LUHMES (cell line): ENCODE data around the genes ALKBH3, PRDM11 and LARGE2.

- PRO-cap = no peak
Observed at GRCh38 chr11:43464261-43464963, 105.7 kb downstream of the TTC17 start.

DNA sequence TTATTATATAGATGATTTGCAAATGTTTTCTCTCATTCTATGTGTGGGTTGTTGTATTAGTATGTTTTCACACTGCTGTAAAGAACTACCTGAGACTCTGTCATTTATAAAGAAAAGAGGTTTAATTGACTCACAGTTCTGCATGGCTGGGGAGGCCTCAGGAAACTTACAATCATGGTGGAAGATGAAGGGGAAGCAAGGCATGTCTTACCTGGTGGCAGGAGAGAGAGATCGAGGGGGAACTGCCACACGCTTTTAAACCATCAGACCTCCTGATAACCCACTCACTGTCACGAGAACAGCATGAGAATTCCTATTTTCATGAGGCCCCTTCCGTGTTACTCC lies 55.1 kb downstream of the HSD17B12 start:
- PRO-cap = no peak

GRCh38 chr11:43880386-43881323 lies at the start of gene ALKBH3:
ALKBH3 (plus strand) TSS chr11:43880831.
- PRO-cap = bidirectional peak, plus-strand start at chr11:43880848, minus-strand start at chr11:43880692

DNA sequence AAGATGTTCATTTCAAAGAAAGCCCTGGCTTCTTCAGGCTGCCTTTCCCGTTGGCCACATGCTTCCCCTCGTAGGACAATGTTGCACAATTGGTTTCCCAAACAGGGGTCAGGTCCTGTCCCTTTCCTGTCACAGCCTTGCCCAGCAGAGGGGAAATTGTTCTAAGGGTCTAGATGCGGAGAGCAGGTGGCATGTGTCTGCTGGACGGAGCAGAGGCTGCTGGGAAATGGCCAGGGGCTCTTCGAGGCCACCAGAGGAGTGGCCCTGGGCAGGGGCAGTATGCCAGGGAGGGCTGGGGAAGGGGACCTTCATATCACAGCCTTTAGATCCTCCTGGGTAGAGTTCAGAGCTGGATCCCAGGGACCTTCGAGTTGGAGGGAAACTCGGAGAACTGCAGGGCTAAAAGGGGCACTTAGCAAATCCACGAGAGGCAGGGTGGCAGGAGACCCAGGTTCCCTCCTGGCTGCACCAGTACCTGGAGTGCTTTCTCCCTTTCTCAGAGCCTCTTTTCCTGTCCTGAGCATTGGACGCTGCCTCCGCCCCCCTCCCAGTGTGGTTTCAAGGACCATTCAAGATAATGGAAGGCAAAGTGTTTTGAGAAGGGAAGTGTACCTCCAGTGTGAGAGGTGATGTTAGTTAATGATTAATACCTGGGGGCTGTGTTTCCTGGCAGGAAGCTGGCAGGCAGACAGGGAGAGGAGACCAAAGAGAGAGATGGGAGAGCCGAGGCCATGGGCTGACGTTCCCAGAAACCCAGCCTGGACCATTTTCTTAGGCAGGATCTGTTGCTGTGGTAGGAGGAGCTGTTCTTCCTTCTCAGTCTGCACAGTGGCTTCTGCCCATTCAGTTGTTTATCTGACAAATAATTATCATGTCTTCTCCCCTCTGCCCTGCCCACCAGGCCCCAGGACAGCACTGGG lies 42.5 kb downstream of the C11orf96 start:
- PRO-cap = no peak

DNA sequence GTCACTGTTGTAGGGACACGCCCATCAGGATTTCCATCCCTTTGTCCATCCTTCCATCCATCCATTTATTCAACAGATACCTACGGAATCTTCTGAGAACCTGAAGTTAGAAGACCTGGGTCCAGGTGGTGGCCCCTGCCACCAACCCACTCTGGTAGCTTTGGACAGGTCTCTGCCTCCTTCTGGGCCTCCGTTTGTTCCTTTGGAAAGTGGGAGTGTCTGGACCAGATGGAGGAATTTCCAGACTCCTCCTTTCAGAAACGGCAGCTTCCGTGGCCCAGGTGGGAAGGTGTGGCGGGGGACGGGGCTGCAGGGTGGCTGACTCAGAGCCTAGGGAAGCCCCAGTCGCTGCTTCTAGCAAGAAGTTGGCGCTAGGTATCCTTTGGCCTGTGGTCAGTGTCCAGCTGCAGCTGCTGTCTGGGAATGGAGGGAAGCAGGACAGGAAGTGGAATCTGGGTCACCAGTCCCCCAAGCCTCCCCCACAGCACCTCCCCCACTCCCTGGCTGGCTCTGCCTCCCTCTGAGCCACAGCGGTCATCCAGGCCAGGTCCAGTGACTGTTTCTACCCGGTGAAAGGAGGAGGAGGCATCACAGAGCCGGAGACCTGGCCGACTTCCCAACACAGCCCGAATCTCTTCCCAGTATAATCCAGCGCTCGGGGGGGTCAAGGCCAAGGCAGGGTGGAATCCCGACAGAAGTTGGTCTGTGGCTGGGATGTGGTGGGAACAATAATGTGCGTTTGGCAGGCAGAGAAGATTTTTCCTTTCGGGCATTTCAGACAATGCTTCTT lies 44.9 kb downstream of the C11orf96 start:
- PRO-cap = no peak

- PRO-cap = no peak
Observed at GRCh38 chr11:43993259-43993728, 50.9 kb downstream of the C11orf96 start.

GRCh38 chr11:44634144-44635119 lies 69.0 kb downstream of the CD82 start:
- PRO-cap = no peak

GRCh38 chr11:44731957-44732552 lies 5.3 kb downstream of the TSPAN18 start:
- PRO-cap = no peak

- PRO-cap = no peak
Observed at GRCh38 chr11:45024300-45024600, 73.6 kb upstream of the TP53I11 start.

DNA sequence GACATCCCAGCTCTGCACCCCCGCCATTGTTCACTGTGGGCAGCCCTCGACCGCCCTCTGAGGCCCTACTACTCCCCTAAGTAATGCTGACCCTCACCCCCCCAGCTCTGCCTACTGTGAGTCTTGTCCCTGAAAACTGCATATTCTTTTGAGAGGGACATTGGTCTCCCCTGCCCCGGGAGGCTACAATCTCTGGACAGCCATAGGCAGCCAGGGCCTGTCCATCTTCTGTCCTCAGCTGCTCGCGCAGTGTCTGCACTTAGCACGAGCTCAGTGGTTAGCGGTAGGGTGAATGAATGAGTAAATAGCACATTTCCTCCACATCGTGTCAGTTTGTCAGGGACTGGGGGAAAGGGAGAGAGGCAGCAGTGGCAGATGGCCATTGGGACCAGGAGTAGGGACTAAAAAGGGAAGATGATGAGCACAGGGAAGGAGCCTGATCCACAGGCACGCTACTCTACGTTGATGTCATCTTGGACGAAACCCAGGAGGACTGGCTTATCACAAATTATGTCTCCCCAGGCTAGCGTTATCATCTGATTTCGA lies 97.7 kb upstream of the PRDM11 start:
- PRO-cap = no peak

DNA sequence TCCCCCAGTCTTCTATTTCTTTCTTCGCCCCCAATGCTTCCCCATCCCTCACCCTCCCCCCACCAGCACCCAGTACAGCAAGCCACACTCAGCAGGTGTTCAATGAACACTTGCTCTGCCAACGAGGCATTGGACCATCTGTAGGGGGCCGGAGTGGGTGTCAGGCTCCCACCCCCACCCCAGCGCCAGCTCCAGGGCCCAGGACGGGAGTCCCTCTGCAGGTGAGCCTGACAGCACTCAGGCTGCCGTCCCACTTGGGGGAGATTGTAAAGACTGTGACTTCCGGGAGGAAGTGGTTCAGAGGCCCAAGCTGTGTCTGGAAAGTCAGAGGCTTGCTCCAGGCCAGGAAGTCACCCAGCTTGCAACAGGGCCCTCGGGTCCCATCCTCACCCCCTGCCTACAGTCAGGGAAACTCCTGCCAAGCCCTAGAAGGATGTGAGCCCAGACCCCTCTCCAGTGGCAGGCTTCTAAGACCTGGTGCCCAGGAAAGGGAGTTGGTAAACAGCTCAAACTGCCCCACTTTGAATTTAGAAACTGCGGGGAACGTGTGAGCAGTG lies 66.3 kb upstream of the PRDM11 start:
- PRO-cap = no peak

- PRO-cap = no peak
Observed at GRCh38 chr11:45083382-45083927, 63.0 kb upstream of the PRDM11 start.

DNA sequence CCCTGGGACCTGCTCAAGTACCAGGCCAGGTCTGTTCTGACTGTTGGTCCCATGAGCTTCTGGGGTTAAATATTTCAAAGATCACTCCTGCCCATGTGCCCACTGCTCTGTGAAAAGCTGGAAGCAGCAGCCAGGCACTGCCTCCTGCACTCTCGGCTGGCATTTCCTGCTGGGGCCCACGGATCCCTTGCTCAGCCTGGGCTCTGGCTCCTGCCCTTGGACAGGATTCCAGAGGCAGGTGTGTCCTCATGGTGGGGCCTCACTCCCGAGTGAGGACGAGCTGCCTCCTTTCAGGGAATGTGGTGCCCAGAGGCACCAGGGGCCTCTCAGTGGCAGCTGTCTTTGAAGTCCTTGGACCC lies 38.1 kb upstream of the PRDM11 start:
- PRO-cap = no peak

DNA sequence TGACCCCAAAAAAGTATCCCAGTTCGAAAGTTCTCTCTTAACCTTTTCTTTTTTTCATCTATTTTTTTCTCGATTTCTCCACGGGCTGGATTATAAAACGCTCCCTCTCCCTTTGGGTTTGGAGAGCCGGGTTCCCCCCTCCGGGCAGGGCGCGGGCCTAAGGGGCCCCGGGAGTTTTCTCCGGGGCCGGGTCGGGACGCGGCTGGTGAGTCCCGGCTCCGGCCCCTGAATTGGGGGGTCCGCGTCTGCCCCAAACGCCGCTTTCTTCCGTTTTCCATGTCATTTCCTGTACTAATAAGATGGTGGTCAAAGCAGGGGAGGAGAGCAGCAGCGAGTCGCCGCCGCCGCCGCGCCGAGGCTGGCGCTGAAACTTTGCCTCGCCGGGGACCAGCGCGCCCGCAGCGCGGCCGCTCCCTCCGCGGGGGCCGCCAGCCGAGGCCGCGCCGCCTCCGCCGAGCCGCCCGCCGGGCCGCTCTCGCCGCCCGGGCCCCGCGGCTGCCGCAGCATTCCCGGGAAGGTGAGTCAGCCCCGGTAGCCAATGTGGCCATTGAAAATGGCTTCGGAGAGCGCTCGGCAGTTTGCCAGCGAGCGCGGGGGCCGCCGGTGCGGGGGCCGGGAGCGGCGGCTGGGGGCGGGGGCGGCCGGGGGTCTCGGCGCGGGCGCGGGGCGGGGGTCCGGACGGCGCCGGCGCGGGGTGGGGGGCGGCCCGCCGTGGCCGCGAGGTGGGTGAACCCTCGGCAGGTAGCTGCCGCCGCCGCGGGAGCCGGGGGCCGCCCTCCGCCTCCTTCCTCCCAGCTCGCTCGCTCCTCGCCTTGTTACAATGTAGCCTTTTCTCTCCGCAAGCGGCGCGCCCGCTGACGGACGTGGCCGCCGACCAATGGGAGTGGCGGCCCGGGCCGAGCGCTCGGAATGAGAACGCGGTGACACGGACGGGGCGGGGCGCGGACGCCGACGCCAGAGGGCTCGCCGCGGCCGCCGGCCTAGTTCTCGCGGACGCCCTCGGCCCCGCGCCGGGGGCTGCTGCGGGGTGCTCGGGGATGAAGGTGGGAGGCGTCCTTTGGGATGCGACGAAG lies at the start of gene PRDM11:
TSS of gene PRDM11 (plus strand) at position 279 of the 1,073 bp plus-strand sequence.
- PRO-cap = bidirectional peak, plus-strand start at position 160 of the sequence, minus-strand start outside the sequence; unidirectional peak, plus-strand start at position 332 of the sequence; bidirectional peak, plus-strand start at position 541 of the sequence, minus-strand start at position 350 of the sequence; bidirectional peak, plus-strand start at position 956 of the sequence, minus-strand start at position 857 of the sequence

GRCh38 chr11:45179913-45180535 lies 33.6 kb downstream of the PRDM11 start:
- PRO-cap = no peak

- PRO-cap = no peak
Observed at GRCh38 chr11:45848524-45849352, 1.5 kb downstream of the CRY2 start.

GRCh38 chr11:45859329-45860475 lies 12.4 kb downstream of the CRY2 start:
- PRO-cap = no peak

- PRO-cap = no peak
Observed at GRCh38 chr11:45863944-45864399, 16.7 kb downstream of the CRY2 start.

DNA sequence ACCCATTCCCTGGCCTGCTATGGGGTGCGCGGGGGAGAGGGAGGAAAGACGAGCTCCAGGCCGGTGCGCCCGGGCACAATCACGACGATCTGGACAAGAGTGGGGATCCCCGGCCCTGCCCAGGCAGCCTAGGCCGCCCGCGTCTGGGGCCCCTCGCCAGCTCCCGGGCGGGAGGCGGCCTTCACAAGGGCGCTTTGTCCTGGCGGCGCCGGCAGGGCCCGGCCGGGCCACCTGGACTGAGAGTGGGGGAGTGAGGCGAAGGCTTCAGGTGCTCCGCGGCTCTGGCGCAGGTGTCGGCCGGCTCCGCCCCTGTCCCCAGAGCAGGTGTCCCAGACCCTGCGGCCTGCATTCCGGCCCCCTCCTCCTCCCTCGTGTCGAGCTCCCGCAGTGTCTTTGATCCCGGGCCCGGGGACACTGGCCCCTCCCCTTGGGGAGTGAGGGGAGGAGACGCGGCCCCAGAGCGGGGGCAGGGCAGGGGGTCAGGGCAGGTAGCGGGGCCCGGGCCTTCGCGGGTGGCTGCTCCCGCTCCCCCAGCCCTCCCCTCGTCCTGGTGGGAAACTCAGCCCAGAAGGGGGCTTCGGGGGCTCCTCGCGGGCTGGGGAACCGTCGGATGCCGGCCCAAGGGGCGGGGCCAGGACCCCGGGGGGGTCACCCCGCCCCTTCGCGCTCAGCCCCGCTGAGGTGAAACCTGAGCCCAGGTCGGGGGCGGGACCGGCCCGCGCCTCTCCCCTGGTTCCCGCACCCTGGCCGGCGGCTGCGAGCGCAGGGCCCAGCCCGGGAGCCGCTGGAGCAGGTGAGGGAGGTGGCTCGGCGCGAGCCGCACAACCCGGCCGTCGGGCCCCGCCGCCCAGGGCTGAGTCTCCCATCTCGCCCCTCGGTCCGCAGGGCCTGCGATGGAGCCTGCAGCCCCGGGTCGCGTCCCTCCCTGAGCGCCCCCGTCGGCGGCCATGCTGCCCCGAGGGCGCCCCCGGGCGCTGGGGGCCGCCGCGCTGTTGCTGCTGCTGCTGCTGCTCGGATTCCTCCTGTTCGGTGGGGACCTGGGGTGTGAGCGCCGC lies at the start of gene LARGE2:
TSS of gene LARGE2 (plus strand) at position 721 of the 1,055 bp plus-strand sequence.
- PRO-cap = unidirectional peak, minus-strand start at position 417 of the sequence

DNA sequence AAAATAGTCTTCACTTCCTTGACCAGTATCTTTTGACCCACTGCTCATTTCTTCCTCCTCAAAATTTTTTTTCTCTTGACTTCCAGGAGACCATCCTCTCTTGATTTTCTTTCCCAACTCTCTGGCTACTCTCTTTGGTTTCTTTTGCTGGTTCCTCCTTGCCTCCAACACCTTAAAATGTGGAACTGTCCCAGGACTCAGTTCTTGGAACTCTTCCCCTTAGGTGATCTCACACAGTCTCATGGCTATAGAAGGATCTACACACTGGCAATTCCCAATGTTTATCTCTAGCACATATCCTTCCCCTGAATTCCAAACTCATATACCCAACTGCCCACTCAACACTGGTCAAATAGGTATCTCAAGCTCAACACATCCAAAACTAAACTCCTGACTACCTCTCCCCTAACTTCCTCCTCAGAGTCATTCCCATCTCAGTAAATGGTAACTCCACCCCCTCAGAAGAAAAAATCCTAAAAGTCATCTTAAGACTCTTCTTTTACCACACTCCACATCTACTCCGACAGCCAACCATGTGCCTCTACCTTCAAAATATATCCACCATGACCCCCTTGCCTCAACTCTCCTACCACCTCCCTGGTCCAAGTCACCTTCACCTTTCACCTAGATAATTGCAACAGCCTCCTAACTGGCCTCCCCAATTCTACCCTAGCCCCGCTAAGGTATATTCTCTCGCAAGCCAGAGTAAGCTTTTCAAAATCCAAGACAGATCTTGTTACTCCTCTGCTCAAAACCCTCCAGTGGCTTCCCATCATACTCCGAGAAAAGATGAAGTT lies 24.6 kb downstream of the PHF21A start:
- PRO-cap = no peak